Colon Carcinoma Metastatic in the Brain (tissue), 2 donors: ENCODE data around the genes UPB1 and CRYBB2.

DNA sequence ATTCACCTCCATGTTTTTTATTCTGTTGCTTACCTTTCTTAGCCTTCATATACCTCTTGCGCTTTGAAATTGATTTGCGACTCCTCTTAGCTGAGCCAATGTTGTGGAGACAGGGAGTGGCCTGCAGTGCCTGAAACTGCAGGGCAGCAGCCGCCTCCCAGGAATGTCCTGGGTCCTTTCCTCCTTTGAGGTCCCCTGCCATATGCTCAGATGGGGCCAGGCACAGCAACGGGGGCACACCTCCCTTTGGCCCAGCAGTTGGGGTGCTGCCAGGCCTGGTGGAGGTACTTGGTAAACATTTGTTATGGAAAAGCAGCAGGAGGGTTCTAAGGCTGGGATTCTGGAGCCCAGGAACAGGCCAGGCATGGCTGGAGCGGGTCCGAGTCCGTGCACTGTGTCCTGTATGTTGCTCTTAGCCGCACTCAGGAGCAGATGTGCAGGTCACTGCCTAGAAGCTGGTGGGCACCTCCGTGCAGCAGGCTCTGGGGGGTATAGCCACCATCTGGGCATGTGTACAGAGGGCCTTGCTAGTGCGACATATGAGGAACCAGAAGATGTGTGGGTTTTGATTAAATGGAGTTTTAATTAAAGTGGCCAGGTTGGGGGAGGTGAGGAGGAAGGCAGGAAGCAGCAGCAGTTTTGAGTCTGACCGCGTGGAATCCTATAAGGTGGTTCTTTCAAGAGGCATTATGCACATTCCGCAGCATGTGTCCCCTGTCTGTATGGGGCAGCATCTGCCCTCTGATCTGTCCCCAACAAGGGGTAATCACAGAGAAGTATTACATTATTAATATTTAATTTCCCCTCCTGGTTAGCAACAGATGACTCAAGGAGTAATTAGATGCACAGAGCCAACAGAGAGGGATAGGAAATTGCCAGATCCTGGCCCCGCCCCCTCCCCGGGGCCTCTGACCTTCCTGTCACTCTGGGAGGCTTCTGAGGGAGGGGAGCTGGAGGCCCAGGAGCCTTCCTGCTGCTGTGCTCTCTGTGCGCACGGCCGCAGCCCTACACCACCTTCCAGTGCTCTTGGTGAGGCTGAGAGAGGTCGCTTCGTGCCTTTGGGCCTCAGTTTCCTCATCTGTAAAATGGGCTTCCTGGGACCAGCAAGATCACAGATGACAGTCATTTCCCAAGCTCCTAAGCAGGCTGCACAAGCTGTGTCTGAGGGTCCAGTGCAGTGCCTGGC is 1.6 kb downstream of the ADORA2A start:
- PRO-cap, 2 experiments, result no peak in any of the 2 experiments

- PRO-cap, 2 experiments, result no peak in any of the 2 experiments
Measured at GRCh38 chr22:24494829-24495464, at the start of gene UPB1. TSS of gene UPB1 (plus strand) at chr22:24495332.

- PRO-cap, 2 experiments, result no peak in any of the 2 experiments
Measured at GRCh38 chr22:24543720-24544554, 11.0 kb downstream of the GUCD1 start.

DNA sequence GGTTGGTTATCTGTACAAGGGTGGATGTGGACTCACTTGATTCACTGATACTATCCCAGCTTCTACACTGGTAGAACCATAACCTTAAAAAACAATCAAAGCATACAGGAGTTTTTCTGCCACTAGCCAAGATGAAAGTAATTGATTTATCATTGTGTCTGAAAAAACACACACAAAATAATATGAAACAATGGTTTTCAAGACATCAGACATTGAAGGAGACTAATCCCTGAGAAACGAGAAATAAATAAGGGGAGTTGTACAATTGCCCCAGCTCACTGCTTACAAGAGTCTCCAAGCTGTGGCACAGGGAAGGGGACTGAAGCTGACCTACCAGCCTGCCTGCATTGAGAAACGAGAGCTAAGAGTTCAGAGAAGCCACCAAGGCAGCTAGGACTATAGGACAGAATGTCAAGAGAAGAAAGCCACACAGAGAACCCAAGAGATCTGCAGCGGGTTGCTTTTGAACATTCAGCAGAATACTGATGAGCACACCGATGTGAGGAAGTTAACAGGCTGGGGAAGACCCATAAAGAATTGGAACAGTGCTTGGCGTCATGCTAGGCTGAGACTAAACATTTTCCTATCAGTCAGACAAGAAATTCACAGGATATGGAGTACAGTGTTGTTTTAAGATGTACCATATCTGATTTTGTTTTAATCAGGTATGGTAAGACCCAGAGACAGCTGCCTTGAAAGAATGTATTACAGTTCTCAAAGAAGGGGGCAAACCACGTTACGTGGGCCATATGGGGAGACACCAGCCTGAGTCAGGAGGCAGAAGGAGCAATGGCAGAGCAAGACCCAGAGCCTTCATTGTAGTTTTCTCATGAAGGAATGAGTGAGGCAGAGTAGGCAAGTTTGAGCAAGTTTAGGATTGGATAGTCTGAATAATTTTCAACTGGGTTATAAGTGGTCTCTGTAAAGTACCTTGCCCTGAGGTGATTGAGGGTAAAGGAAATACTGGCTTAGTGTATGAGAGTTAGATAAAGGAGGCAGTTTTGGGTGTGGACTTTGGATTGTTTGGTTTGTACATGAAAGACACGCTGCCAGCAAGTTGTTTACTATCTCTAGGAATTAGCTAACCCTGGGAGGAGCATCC is 14.5 kb downstream of the LRRC75B start:
- PRO-cap, 2 experiments, result no peak in any of the 2 experiments

DNA sequence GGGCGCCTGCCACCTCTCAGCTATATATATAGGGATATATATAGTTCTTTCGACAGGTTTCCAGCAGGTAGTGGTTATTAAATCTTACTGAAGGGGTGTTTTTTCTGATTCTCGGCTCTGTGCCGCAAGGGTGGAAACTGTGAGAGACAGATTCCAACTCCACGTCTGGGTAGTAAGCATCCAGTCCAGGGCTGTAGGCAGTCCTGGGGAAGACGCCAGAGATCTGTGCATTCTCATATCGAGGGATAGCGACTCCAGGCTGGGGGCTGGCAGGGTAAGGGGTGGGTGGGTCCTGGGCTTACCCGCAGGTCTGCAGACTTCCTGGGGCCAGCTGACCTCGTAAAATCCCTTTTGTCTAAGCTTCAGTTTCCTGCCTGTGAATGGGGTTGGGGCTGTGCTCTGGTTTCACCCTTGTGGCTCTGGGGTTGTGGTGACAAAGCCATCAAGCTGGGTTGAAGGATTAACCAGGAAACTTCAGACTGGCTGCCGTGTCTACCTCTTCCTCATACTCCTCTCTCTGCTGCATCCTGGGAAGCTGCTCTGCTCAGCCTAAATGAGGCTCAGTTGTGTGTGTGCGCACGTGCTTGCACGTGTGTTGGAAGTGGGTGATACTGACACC is 1.0 kb downstream of the GGT1 start:
- PRO-cap, 2 experiments, result peak in 1 of 2 experiments; most common minus-strand start position 167 of the sequence (in 1)

- PRO-cap, 2 experiments, result no peak in any of the 2 experiments
Measured at GRCh38 chr22:24700829-24701028, 73.8 kb downstream of the PIWIL3 start.

DNA sequence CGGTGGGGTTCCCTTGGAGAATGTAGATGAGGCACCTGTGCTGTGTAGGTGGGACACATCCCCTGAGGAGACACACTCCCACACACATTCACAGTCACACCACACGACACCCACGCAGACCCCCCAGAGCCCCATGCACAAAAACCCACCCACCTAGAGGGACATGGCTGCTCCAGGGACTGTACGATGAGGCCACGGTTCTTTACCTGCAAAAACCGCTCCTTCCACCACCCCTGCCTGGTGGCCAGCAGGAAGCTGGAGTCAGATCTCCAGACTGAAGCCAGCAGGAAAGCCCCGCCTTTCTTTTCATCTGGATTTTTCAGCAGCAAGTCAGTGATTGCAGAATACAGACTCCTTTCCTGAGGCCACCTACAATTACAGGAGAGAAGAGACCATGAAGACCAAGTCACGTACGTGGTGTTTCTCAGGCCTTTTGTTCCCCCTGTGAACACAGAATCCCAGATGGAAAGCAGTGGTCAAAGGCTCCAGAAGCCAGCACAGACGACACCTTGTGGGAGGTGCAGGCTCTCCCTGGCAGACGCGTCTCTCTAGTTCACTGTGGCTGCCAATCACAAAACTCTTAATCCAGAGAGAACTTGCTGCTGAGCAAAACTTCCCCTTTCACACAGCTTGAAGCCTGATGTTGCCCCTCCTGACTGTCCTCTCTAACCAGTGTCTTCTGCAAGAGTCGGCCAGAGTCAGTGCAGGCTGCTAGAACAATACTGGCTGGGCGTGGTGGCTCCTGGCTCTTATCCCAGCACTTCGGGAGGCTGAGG is 67.2 kb downstream of the PIWIL3 start:
- PRO-cap, 2 experiments, result no peak in any of the 2 experiments

GRCh38 chr22:24728819-24729434 is 45.6 kb downstream of the PIWIL3 start:
- PRO-cap, 2 experiments, result no peak in any of the 2 experiments

DNA sequence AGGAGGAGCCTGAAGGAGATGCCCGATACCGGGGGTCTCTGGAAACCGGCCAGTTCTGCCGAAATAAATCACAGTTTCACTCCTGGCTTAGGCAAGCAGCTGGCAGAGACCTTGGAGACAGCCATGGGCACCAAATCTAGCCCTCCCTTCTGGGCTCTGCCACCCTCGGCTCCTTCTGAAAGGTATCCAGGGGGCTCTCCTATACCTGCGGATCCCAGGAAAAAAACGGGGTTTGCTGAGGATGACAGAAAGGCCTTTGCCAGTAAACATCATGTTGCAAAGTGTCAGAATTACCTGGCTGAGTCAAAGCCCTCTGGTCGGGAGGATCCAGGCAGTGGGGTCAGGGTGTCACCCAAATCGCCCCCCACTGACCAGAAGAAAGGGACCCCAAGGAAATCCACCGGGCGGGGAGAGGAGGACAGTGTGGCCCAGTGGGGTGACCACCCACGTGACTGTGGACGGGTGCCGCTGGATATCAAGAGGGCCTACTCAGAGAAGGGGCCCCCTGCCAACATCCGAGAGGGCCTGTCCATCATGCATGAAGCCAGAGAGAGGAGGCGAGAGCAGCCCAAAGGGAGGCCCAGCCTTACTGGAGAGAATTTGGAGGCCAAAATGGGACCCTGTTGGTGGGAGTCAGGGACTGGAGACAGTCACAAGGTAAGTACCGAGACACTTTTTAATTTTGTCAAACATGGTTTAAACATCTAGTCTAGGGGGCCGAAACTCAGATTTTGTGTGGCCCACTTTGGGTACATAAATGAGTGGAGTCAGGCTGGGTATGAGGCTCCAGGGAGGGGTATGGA is 88.6 kb downstream of the KIAA1671 start:
- PRO-cap, 2 experiments, result no peak in any of the 2 experiments

- PRO-cap, 2 experiments, result no peak in any of the 2 experiments
Measured at GRCh38 chr22:25058273-25059141, 106.0 kb downstream of the KIAA1671 start.

DNA sequence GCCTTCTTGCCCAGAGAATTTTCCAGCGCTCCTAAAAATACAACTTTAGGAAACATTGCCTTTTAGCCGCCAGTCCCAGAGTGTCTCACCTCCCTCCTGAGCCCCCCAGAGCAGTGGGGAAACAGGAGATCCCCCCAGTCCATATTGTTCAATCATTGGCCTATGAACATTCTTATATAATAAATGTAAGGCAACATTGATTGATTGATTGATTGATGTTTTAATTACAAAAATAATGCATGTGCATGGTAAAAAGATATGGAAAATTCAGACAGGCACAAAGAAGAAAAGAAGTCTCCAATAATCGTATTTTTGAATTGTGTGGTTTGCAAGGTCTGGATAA is 118.8 kb downstream of the KIAA1671 start:
- PRO-cap, 2 experiments, result no peak in any of the 2 experiments

- PRO-cap, 2 experiments, result no peak in any of the 2 experiments
Measured at GRCh38 chr22:25219537-25219891, at the start of gene CRYBB2. TSS of gene CRYBB2 (plus strand) at chr22:25219639.

- PRO-cap, 2 experiments, result no peak in any of the 2 experiments
Measured at GRCh38 chr22:25404345-25405082, 160.0 kb upstream of the GRK3 start.

DNA sequence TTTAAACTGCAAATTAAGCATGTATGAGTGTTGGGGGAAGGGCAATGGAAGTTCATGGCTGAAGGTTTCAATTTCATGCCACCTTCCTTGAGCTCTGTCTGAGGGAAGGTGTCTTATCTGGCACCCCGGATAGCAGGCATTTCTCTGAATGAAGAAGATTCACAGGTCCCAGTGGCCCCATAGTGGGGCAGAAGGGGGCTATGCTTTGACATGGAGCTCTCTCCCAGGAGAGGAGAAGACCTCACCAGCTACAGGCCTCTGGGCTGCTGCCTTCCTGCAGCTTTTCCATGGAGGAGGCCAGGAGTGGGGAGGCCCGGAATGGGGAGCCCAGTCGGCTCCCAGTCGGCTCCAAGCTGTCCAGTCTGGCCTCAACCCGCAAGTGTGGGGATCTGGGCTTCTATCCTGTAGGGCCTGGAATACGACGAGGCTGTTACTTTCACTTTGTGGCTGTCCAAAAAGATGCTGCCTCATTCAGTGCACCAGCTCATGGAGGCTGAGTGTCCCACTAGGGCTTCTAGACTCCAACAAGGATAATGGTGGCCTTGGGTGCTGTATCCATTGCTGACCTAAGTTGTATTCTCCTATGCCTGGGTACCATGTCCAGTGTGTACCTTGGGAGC is 896 bp downstream of the MYO18B start:
- PRO-cap, 2 experiments, result no peak in any of the 2 experiments

- PRO-cap, 2 experiments, result no peak in any of the 2 experiments
Measured at GRCh38 chr22:25743394-25744057, 1.5 kb downstream of the MYO18B start.

DNA sequence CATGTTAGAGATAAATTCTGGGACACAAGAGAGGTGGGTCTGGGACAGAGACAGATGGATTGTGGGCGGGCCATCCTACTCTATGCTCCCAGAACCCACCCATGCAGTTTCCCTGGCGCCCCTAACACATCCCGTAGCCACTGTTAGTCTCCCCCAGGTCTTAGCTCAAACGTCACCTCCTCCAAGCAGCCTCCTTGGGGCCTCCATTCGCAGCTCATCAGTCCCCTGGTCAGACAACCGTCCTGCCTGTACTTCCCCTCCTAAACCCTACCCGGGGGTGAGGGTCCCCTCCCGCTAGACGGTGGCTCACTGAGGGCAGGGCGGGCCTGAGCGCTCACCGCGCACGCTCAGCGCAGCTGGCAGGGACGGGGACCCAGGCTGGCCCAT is 713 bp upstream of the ASPHD2 start:
- PRO-cap, 2 experiments, result no peak in any of the 2 experiments

DNA sequence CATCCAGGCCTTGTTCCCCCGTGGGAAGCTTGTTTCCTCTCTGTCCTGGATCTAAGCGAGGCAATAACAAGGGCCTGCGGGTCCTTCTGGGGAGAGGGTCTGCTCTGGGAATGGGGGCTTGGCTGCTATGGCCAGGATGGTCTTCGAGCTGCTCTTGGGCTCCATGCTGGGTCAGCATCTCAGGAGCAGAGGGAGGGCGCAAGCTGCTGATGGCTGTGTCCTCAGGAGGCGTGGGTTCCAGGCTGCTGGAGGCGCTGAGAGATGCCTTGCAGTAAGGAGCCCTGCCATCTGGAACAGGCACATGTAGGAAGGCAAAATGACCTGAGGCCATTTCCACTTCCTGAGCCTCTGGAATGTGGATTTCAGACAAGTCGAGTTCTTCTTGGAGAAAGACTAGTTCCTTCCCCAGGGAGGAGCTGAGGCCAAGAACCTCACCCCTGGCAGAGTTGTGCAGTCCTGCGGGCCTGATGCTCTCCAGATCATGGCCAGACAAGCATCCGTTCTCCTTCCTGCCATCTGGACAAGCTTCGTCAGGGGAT is 19.4 kb downstream of the HPS4 start:
- PRO-cap, 2 experiments, result no peak in any of the 2 experiments

GRCh38 chr22:26570841-26571611 is 18.9 kb downstream of the TPST2 start:
- PRO-cap, 2 experiments, result no peak in any of the 2 experiments

DNA sequence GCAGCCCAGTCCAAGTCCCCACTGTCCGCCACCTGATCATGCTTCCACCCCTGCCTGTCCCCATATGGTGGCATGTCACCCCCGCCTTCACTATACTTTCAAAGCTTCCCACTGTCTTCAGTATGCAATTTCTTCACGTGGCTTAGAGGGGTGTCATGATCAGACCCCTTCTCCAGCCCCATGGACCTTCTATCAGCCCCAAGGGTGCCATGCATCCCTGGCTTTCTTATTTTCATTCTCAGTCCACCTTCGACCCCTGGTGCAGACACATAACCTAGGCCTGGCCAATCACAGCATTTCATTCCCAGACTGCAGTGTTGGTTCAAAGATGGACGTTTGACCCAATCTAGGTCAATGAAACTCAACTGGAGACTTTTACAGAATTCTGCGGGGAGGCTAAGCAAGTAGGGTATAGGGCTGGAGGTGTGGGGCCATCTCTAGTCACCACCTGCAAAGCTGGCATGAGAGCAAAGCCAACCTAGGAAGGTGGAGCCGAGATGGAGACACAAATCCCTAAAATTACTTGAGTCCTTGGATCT is 18.0 kb downstream of the TPST2 start:
- PRO-cap, 2 experiments, result no peak in any of the 2 experiments

GRCh38 chr22:26671444-26672105 is 49.8 kb downstream of the CRYBA4 start:
- PRO-cap, 2 experiments, result no peak in any of the 2 experiments